Liver (tissue), 9 donors: ENCODE measurements around the genes GUCY1A1 and TDO2.

GRCh38 chr4:155368613-155368897 is 8.2 kb downstream of the MAP9 start:
- PRO-cap, 5 experiments = no peak in any of the 5 experiments
- RAMPAGE, long total RNA, 2 experiments = no peak in any of the 2 experiments
- RRBS = no CpG with 5 or more reads among the region's 3 CpGs

DNA sequence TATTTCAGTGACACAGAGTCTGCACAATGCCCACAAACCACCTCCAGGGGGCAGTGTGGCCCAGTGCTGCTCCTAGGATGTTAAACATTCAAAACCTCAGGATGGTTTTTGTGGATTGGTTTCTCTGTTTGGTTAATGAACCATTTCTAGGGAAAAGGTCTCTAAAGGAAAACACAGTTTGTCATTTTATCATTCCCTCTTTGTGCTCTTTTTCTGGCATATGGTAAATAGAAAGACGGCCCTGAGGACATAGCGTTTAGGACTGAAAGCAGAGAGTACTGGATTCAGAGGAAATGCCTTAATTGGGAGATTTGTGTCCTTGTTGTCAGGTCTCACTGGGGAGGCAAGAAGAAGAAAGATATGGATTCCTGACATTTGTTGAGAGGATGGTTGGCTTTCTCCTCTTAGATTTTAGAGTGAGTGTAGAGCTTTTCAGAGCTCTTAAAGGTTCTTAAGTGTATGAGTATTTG is 65.7 kb upstream of the MAP9 start:
- PRO-cap, 5 experiments = no peak in any of the 5 experiments
- RAMPAGE, long total RNA, 2 experiments = no peak in any of the 2 experiments
- RRBS = no CpG with 5 or more reads among the region's 2 CpGs

GRCh38 chr4:155526516-155526911 is 140.1 kb upstream of the GUCY1A1 start:
- PRO-cap, 5 experiments = no peak in any of the 5 experiments
- RAMPAGE, long total RNA, 2 experiments = no peak in any of the 2 experiments
- RRBS = no CpG with 5 or more reads among the region's 5 CpGs

- PRO-cap, 5 experiments = peak in 1 of 5 experiments; most common plus-strand start chr4:155666994 (in 1)
- RAMPAGE, long total RNA, 2 experiments = no peak in any of the 2 experiments
- RRBS = 3% methylated on average over 6 of the region's 47 CpGs
Observed at GRCh38 chr4:155666630-155667503, at the start of gene GUCY1A1. TSS of gene GUCY1A1 (plus strand) at chr4:155666848.

DNA sequence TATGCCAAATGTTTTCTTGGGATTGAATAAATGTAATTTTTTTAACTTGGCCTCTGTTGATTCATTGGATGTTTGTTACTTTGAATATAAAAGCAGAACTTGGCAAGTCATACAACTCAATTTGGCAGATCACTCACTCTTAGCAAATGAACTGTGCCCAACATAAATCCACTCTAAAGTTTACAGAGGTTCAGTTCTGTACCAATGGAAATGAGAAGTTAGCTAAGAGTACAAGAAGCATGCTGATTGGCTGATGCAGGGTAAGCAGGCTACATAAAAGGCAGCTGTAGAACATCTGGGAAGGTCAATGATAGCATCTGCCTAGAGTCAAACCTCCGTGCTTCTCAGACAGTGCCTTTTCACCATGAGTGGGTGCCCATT is at the start of gene TDO2:
Gene TDO2 (plus strand): TSS at position 302 of the 381 bp plus-strand sequence.
- PRO-cap, 5 experiments = peak in 5 of 5 experiments; most common plus-strand start position 307 of the sequence (in 4); most common minus-strand start position 175 of the sequence (in 5)
- RAMPAGE, long total RNA, 2 experiments = start-site peak on the plus strand in 2 of 2 experiments, centred at positions 300 to 301 of the sequence, 539 to 1,575 reads per replicate
- RRBS = no CpG with 5 or more reads among the region's 1 CpG

GRCh38 chr4:156949168-156950116 is 22.2 kb downstream of the PDGFC start:
- PRO-cap, 5 experiments = peak in 1 of 5 experiments; most common plus-strand start chr4:156949532 (in 1); most common minus-strand start chr4:156949471 (in 1)
- RAMPAGE, long total RNA, 2 experiments = no peak in any of the 2 experiments
- RRBS = no CpG with 5 or more reads among the region's 4 CpGs

GRCh38 chr4:157204556-157205048 is 15.9 kb upstream of the GRIA2 start:
- PRO-cap, 5 experiments = no peak in any of the 5 experiments
- RAMPAGE, long total RNA, 2 experiments = no peak in any of the 2 experiments
- RRBS = 83% methylated on average over 3 of the region's 18 CpGs

DNA sequence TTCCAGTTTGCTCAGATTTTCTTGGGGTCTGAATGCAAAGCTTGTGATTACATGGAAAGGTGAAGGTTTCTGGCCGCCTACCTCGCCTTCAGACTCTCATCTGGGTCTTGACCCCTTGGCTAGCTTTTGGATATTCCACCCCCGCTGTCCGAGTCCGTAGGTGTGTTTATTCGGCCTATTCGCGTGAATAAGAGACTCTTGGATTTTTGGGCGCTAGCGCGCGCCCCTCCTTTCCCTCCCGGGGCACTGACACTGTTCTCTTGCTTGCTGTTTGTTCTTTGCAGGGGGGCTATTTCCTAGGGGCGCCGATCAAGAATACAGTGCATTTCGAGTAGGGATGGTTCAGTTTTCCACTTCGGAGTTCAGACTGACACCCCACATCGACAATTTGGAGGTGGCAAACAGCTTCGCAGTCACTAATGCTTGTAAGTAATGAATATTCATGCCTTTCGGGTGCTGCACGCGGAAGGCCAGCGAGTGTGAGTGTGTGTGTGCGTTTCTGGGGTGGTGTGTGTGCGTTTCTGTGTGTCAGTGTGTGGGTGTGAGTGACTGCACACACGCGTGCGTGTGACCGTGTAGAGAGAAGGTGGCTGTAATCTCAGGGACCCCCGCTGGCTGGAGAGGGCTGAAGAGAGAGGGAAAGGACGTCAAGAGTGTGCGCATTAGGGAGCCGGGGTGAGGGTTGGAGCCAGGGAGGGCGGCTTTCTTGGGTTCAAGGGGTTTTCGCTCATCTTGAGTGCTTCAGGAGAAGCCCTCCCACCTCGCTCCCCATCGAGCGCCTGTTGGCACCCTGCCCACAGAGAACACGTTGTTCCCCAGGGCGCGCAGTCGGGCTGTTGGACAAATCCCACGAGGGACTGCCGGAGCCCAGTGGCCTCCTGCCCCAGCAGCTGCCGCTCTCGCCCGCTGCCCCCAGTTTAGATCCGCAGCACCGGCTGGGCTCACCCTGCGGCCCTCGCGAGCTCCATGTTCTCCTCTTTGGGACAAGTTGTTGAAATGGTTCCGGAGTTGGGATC is 1.2 kb downstream of the GRIA2 start:
- PRO-cap, 5 experiments = no peak in any of the 5 experiments
- RAMPAGE, long total RNA, 2 experiments = no peak in any of the 2 experiments
- RRBS = 12% methylated on average over 10 of the region's 53 CpGs

DNA sequence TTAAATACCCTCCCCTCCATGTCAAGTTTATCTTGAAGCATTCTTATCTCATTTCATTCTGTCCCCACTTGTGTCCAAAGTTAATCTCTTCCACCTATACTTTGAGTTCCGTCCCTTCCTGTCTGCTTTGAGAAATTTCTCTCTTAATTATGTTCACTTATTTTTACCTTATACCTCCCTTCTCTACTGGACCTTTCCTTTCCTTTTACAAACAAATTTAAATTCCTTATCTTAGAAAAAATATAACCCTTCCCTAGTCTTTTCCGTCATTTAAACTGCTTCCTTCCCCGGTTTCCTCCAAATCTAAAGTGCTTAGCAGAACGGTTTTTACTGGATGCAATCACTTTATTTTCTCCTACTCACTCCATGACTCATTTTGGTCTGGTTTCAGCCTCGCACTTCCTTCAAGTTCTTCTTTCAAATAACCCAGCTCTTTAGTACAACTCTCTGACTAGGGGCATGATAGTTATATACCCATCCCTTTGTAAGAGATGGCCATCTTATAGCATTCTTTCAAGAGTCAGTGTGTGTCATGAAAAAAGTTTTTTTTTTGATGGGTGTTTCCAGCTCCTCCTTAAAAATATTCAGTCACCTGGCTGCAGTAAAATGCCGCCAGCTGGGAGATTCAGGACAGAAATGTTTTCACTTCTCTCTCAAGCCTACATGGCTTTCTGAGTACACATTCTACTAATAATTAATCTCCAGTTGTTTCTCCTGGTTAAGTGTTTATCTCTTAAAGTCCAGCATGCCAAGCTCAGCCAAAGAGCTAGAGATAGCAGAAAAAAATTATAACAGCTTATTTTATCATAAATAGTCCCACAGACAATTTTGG is 139.5 kb downstream of the GASK1B start:
- PRO-cap, 5 experiments = no peak in any of the 5 experiments
- RAMPAGE, long total RNA, 2 experiments = no peak in any of the 2 experiments
- RRBS = no CpG with 5 or more reads among the region's 6 CpGs

DNA sequence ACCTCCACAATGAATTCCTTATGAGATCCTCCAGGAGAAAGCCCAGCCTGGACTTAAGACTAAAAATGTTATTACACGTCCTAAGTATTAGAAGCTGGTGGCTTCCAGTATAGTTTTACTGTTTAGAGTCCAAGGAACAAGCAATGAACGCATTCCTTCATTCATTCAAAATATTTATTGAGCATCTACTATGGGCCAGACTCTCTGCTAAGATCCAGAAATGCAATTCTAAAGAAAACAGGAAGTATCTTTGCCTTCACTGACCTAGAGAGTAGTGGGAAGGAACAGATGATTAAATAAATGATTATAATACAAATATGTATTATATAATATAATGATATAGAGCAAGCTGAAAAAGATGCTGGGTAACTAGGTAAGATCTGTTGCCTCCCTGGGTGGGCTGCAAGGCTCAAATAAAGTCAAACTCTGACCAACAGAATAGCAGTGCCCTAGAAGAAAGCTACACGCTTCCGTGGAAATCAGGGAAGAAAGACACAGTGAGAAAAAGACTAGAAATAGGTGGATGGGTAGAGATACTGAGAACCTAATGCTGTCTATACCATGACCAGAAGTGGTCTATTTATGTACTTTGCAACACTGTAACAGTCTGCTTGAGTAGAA is 5.3 kb downstream of the GASK1B start:
- PRO-cap, 5 experiments = no peak in any of the 5 experiments
- RAMPAGE, long total RNA, 2 experiments = no peak in any of the 2 experiments
- RRBS = no CpG with 5 or more reads among the region's 4 CpGs

DNA sequence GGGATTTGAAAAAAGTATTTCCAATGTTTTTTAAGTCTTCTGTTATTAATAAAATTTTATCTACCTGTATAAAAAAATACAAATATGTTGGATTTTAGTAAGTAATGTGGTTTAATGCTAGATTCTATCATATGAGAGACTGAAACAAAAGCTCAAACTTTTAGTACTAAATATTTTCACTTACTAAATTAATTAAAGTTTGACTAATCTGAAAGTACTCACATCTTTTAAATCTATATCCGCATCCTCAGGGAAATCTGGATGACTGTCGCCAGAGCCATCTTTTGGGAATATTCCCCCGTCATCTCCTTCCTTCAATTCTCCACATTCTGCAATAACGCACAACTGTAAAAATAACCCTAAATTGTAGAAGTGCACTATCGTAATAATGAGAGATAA is 7.9 kb downstream of the PPID start:
- PRO-cap, 5 experiments = no peak in any of the 5 experiments
- RAMPAGE, long total RNA, 2 experiments = no peak in any of the 2 experiments
- RRBS = no CpG with 5 or more reads among the region's 5 CpGs

- PRO-cap, 5 experiments = no peak in any of the 5 experiments
- RAMPAGE, long total RNA, 2 experiments = no peak in any of the 2 experiments
- RRBS = no CpG with 5 or more reads among the region's 11 CpGs
Observed at GRCh38 chr4:158716818-158717527, 6.2 kb downstream of the PPID start.

GRCh38 chr4:158795466-158796299 is 26.9 kb downstream of the FNIP2 start:
- PRO-cap, 5 experiments = peak in 1 of 5 experiments; most common plus-strand start chr4:158795851 (in 1)
- RAMPAGE, long total RNA, 2 experiments = no peak in any of the 2 experiments
- RRBS = no CpG with 5 or more reads among the region's 25 CpGs

DNA sequence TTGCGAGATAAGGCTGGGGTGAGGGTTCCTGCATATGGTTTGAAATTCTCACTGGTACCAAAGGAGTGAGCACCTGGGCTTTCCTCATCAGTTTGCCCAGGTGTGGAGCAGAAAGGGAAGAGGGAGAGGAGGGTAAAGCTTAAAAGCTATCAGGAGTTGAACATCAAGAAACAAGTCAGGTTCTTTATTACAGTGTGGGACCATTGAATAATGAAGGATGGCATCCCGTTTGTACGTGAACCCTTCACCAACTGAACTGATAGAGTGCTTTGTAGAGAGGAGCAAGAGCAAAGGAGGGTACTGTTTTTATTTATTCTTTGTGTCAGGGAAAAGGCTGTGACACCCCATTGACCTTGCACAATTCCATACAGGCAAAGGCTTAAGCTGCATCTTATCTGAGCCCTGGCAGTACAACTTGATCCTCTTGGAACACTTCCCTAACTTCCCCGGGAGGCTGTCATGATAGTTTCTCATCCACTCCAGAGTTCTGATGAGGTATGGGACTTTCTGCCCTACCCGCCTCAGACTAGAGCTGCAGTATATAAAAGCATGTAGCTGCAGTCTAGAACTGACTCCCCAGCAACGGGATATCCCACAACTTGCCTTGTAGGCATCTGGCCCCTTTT is 72.5 kb downstream of the FNIP2 start:
- PRO-cap, 5 experiments = no peak in any of the 5 experiments
- RAMPAGE, long total RNA, 2 experiments = no peak in any of the 2 experiments
- RRBS = no CpG with 5 or more reads among the region's 6 CpGs

GRCh38 chr4:159175203-159176135 is 72.6 kb downstream of the RAPGEF2 start:
- PRO-cap, 5 experiments = no peak in any of the 5 experiments
- RAMPAGE, long total RNA, 2 experiments = no peak in any of the 2 experiments
- RRBS = no CpG with 5 or more reads among the region's 12 CpGs

DNA sequence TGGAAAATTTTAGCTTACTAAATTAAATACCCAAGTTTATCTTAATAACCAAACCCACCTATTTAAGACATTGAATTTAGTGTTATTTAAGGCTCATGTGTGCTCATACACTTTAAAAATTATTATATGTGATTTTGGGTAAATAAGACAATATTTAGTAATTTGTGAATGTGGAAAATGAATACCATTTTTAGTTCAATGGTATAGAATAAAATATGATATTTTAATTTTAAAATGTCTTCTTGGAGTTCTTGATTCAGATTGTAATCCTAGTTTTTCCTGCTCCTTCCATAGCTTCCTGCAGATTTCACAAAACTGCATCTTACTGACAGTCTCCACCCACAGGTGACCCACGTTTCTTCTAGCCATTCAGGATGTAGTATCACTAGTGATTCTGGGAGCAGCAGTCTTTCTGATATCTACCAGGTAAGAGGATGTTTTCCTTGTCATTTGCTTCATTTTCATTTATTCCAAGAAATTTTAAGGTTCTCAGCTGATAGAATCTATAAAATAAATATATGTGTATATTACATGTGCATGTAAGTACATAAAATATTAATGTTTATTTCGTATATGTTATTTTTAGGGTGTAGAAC is 201.3 kb downstream of the RAPGEF2 start:
- PRO-cap, 5 experiments = no peak in any of the 5 experiments
- RAMPAGE, long total RNA, 2 experiments = no peak in any of the 2 experiments
- RRBS = no CpG with 5 or more reads among the region's 2 CpGs

GRCh38 chr4:159539944-159540481 is 437.1 kb downstream of the RAPGEF2 start:
- PRO-cap, 5 experiments = no peak in any of the 5 experiments
- RAMPAGE, long total RNA, 2 experiments = no peak in any of the 2 experiments

- PRO-cap, 5 experiments = no peak in any of the 5 experiments
- RAMPAGE, long total RNA, 2 experiments = no peak in any of the 2 experiments
- RRBS = no CpG with 5 or more reads among the region's 1 CpG
Observed at GRCh38 chr4:163495842-163496507, 1.5 kb downstream of the TMA16 start.

DNA sequence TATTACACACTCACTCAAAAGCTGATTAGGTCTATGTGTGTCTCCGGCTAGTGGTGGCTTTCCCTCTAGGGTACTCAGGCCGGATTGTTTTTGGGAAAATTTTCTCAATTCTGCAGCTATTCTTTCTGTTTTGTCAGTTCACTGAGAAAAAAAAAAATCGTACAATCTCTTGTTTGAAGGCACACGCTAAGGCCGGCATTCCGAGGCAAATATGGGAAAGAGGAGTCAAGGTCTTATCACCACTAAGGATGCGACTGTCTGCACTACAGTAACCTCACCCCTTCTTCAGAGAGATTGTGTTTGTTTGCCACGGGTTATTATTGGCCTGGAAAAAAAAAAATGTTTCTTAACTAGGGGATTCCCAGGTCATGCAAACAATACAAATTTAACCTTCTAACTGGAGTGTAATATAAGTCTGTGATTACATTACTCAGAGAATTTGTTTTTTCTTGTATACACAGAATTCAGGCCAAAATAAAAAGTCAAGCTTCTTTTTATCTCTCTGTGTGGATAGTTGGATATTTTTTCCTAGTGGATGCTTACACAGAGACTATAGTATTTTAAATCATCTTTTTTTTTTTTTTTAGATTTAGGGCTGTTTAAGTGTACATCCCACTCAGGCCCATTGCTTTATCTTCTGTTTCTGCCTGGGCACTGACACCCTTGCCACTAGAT is 168.3 kb downstream of the TMA16 start:
- PRO-cap, 5 experiments = no peak in any of the 5 experiments
- RAMPAGE, long total RNA, 2 experiments = no peak in any of the 2 experiments
- RRBS = 17% methylated on average over 2 of the region's 8 CpGs

DNA sequence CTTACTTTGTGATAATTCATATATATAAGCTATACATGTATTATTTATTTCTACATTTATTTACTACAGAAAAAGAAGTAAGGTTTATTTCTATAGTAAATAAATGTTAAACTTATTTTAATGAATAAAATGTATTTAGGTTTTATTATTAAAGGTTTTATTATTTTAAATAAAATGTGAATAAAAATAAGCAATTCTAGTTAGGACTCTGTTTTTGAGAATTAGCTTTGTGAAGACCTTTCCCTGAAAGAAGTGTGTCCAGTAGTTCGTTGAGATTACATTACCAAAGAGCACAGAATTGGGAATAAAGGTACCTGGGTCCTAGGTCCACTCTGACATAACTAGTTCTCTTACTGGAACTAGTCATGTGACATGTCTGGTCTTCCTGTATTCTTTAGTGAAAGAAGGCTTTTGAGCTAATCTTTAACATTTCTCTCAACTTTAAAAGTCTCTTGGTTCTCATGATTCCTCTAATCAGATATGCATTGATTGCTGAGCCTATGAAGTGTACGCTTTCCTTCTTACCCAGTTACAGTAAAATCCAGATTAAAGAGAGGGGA is 78.0 kb upstream of the MARCHF1 start:
- PRO-cap, 5 experiments = peak in 2 of 5 experiments; most common plus-strand start position 472 of the sequence (in 1); most common minus-strand start position 277 of the sequence (in 1)
- RAMPAGE, long total RNA, 2 experiments = no peak in any of the 2 experiments
- RRBS = no CpG with 5 or more reads among the region's 2 CpGs